Mesenchymal stem cell of adipose (primary cell): ENCODE measurements around a stretch of chr5.

DNA sequence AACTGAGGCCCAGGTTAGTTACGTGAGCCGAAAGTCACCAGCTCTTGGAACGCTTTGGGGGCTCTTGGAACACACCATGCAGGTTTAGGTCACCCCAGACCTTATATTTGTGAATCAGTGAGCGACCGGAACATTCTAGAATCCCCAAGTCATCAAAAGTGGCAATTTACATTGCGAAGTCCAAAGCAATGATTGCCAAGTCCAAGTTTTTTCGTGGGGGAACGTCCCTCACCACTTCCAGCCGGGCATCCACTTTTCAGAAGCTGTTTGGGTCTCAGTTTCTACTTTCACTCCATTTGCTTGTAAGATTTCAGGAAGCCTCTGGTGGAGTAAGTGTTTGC lies 32.7 kb upstream of the SPRY4 start:
- CAGE, long polyA plus RNA = no peak

GRCh38 chr5:142362680-142363322 lies 38.0 kb upstream of the SPRY4 start:
- CAGE, long polyA plus RNA = no peak

DNA sequence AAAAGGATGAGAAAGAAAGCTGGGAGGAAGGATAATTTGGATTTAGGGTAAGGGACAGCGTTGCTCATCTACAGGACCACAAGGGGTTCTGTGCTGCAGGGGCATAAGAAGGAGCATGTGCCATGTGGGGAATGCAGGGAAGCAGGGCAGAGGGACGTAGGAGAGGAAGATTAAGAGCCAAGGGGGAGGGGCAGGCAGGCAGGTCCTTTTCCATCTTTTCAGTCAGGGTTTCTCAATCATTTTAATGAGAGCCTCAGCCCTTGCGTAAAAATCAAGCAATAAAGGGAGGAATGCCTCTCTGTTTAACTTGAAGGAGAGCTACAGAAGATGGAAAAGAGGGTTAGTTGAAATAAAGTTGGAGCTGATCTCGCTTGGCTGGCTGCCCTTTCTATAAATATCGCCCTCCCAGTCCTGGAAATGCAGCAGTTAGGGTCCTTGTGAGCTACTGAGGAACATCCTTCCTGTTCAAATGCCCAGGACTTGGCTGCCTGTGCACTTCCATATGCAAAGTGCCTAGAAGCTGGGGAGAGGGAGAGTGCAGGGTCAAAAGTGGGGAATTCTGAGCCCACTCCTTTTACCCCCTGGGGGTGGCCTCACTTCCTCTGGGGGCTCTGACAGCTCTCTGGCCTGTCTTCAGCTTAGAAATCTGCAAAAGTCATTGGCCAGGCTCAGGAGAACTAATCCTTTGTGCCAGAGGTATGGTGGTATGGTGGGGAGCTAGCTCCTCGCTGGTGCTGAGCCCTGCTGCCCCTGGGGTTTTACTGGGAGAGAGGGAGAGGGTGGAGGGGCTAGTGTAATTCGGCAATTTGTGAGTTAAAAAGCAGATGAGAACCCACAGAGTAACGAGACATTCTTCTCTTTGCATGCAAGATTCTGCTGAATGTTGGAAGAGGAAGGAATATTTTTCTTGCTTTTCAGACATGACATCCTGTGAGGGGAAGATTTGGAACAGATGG lies 65.2 kb upstream of the SPRY4 start:
- CAGE, long polyA plus RNA = no peak

GRCh38 chr5:142716923-142717506 lies 31.1 kb upstream of the FGF1 start:
- CAGE, long polyA plus RNA = no peak

DNA sequence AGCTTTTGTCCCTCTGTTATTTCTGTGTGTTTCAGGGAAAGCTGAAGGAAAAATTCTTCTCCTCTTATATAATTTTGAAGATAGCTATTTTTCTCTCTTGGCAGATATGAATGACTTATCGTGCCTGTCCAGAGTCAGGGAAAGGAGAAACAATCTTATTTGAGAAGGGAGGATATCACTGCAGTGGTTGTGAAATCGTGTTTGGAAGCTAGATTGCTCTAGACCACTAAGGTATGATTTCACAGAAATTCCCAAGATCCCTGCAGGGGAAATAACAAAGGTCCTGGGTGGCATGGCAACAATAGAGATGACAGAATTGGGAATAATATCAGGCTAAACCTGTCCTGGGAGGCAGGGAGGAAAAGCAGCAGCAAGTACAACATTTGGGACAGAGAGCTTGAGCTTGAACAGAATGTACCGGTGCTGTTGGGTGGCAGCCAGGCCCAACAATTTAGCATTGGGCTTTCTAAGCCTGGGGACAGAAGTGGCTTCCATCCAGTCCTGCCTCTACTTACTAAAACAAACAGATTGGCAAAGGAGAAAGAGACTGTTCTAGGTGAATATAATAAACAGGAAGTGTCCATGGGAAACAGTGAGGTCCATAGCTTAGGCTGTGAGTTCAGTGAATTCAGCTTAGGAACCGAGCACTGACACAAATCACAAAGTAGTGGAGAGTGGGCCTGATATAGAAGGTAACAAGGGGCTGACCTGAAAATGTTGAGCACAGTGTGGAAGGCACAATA lies 17.0 kb upstream of the ARHGAP26 start:
- CAGE, long polyA plus RNA = no peak

- CAGE, long polyA plus RNA = no peak
Observed at GRCh38 chr5:142840359-142841015, 70.3 kb downstream of the ARHGAP26 start.

DNA sequence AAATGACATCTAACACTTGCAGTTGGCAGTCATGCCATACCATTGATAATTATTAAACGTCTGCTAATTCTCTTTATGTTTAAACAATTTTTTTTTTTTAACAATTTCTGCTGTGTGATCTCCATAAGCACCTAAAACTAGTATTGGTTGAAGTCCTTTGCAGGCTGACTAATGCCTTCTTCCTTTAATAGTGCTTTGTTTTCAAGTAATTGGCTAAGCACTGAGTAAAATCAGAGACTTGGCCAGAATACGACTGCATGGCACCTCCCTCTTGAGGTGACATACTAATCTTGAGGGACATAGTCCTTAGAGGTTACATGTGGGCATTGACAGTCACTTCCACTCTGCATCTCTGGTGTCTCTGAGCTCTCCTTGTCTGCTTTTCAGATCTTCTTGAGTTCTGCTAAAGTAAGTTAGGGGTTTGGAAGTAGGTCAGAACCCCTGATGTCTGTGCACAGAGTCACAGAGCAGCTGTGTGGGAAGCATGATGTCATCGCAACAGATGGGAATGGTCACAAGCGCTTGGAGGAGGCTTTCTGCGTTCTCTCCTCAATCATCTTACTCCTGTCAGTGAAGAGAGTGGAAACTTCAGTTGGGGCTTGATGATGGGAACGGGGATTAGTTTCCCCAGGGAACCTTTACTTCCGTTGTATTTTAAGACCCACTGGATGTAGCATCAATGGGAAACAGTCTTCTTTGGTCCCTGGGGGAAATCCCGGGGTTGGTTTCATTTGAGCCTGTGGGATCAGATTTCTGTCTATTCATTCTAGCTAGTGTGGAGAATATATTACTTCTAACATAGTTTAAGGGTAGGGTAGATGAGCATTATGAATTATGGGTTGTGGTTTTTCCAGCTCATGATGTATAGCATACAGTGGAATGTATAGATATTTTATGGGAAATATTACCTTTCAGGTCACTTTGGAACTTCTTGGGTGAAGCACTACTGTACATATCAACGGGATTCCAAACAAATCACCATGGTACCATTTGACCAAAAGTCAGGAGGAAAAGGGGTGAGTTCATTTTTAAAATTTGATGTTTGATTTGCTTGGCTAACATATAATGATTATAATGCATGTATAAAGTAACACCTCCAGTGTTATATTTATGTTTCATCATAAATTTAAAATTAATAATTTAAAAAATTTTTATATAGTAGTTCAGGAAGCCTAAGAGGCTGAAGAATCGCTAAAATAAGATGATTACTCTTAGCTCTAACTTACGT lies 137.0 kb downstream of the ARHGAP26 start:
- CAGE, long polyA plus RNA = no peak

GRCh38 chr5:142920852-142921202 lies 150.7 kb downstream of the ARHGAP26 start:
- CAGE, long polyA plus RNA = no peak

DNA sequence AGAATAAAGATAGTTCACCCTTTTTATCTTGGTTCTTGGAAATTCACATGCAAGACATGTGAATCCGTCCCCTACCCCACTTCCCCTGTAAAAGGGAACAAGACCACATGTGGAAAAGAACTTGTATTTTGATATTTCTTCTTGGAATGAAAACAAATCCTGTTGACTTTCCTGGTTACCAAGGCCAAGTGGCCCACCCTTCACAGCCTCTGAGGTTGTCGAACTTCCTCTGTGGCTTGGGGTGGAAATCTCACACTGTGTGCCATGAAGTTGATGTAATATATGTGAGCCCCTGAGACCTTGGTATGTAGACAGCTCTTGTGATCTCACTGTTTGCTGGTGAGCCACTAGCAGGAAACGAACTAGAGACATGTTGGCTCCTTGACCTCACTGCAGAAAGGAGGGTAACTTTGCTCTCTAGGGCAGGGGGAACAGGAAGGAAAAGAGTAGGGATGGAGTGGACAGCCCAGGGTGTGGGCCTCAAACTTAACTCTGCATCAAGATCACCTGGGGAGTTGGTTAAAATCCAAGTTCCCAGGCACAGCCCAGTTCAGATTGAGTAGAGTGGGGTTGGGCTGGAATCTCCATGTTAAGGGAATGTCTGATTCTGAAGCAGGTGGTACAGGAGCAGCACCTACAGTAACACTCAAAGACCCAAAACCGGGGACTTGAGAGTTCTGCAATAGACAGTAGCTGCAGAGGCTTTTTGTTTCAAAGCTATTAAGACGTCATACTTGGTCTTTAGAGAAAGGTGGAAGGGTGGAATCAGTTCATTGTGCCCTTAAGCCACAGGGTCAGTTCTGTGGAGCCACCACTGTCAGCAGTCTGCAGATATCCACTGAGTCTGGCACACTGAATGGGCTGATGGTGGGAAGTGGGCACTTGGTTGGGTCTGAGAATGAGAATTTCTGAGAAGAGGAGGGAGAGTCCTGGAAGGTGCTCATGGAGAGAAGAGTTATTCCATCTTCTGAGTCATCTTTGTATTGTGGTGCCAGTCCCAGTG lies 159.6 kb downstream of the ARHGAP26 start:
- CAGE, long polyA plus RNA = no peak

DNA sequence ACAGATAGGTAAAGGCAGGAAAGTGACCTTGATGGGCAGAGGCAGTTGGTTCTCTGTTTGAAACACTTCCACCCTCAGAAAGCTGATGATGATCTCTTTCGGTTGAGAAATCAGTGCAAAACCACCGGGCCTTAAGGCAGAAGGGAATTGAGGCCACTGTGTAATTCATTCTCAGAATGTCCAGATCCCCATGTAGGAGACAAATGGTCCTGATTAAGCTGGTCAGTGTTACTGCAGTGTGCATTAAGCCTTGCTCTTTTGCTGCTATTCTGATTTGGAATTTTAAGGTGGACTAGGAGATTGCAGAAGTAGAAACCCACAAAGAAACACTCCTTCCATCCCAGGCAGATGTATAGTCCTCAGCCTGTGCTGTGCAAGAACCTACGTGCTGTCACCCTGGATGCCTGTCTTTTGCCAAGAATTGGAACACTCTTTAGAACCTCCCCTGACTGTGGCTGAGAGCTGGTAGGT lies 255.2 kb downstream of the ARHGAP26 start:
- CAGE, long polyA plus RNA = no peak

- CAGE, long polyA plus RNA = no peak
Observed at GRCh38 chr5:143030618-143031474, 260.7 kb downstream of the ARHGAP26 start.

GRCh38 chr5:143248833-143249674 lies 154.4 kb downstream of the NR3C1 start:
- CAGE, long polyA plus RNA = no peak

DNA sequence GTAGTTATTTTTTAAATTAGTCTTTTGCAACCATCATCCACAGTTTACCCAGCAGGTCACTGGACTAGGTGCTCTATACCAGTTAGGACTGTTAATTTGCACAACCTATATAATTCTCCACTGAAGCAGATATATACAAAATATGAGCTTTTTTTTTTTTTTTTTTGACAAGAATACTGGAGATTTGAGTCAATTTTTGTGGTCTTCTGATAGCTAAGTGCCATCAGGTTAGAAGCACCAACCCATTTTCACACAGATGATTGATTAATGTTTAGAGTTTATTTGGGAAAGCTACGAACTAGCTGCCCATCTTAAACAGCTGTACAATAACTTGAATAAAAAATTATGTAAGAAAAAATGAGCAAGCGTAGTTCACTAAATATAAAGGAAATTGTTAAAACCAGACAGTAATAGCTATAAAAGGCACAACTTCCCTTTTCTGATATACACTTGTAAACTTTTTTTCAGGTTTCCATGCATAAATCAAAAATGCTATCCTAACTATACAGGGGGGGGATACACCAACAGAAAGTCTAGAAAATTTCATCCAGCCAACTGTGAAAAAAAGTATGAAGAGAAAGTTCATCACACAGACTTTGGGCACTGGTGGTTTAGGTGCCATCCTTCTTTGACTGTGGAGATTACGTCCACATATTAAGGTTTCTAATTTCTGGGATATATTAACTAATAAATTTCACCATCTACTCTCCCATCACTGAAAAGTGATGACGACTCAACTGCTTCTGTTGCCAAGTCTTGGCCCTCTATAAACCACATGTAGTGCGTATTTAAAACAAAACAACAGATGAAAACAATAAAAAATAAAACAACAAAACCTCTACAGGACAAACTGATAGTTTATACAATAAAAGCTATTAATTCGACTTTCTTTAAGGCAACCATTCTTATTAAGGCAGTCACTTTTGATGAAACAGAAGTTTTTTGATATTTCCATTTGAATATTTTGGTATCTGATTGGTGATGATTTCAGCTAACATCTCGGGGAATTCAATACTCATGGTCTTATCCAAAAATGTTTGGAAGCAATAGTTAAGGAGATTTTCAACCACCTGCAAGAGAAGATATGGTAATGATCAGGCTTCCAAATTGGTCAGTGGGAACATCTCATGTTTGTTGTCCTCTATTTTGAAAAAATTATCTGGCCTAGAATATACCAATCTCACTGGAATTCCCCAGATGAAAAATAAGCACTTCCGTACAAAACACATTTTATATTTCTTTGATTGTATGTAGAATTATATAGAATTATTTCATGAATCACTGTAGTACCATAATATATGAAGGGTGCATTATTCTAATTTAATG lies 122.1 kb downstream of the NR3C1 start:
- CAGE, long polyA plus RNA = no peak

DNA sequence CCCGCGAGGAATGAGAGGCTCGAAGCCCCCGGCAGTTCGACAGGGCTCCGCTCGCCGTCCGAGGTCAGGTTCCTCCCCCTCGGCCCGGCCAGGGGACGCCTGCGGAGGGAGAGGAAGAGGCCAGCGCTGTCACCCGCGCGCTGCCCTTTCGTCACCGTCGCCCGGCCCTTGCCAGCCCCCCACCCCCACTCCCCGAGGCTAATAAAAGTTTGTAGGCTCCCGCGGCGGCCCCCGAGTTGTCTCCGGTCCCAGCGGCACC lies 651 bp downstream of the NR3C1 start:
- CAGE, long polyA plus RNA = no peak

DNA sequence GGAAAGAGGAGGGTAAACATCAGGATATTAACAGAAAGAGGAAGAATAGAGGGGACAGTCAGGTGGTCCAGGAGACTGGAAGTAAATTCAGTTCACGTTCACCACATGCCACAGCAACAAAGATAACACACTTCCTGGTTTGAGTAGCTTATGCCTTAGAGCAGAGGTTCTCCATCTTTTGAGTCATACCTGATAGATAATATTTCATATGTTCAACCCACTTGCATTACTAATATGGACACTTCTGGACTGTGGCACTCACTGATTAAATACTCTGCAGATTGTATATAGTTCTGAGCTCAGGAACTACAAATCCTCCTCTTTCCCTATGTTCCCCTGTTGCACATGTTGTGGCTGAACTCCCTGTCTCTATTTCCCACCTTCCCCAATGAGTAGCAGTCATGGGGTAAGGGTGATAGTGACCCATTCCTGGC lies 180.0 kb upstream of the NR3C1 start:
- CAGE, long polyA plus RNA = no peak

DNA sequence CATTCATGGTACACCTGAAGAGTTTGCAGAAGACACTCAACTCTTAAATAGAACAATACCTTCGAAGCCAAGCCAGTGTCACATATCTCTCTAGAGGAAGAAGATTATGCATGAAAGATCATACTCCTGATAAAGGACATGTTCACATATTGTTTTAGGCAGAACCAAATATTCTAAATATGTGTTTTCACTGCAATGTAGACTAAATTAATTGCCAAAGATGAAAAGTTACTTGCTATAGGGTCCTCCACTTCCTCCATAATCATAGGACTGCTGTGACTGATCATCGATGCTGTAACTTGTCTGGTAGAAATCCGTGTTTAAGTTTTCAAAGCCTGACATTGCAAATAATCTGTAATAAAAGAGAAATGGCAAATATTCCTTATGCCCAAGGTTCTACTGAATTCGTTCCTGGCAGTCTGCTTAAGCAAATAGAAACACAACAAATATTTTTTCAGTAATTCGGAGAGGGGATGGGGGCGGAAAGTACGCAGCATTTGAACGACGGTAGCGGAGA lies 787 bp downstream of the YIPF5 start:
- CAGE, long polyA plus RNA = no peak

DNA sequence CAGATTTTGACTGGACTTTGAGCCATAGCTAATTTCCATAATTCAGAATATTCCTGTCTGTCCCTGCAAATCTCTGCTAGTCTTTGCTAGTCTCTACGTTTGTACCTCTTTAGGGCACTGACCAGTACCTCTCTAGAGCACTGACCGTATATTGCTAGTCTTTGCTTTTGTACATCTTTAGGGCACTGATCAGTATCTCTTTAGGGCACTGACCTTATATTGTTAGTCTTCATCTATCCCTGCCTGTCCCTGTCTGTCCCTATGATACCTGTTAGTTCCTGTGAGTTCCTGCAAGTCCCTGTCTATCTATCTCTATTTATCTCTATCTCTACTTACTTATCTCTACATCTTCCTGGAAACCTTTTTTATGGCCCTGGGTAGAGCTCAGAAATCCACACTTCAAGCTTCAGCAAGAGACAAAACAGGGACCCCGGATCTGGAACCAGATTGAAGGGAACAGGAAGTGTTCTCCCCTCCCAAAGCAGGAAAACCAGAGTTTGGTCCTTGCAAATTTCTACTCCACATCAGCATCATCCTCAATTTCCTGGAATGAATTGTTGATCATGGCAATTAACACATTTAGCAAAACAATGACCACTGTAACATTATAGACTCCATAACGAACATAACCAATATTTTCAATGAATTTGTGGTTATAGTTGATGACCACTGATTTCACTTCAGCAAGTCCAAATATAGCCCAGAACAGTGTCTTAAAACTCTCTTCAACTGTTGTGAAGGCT lies 107.0 kb downstream of the PRELID2 start:
- CAGE, long polyA plus RNA = no peak

- CAGE, long polyA plus RNA = no peak
Observed at GRCh38 chr5:146027584-146028187, 77.7 kb downstream of the PLAC8L1 start.

- CAGE, long polyA plus RNA = no peak
Observed at GRCh38 chr5:146428564-146429166, 18.5 kb upstream of the TCERG1 start.

- CAGE, long polyA plus RNA = no peak
Observed at GRCh38 chr5:146491187-146491551, 24.8 kb downstream of the GPR151 start.